HT1080 (cell line): Measurements from ENCODE around the gene RASD1.

GRCh38 chr17:16101013-16101947 lies 101.7 kb downstream of the TTC19 start:
RAMPAGE:
- cytosol, long total RNA = no peak
- long total RNA = no peak
- nucleus, long total RNA = no peak

DNA sequence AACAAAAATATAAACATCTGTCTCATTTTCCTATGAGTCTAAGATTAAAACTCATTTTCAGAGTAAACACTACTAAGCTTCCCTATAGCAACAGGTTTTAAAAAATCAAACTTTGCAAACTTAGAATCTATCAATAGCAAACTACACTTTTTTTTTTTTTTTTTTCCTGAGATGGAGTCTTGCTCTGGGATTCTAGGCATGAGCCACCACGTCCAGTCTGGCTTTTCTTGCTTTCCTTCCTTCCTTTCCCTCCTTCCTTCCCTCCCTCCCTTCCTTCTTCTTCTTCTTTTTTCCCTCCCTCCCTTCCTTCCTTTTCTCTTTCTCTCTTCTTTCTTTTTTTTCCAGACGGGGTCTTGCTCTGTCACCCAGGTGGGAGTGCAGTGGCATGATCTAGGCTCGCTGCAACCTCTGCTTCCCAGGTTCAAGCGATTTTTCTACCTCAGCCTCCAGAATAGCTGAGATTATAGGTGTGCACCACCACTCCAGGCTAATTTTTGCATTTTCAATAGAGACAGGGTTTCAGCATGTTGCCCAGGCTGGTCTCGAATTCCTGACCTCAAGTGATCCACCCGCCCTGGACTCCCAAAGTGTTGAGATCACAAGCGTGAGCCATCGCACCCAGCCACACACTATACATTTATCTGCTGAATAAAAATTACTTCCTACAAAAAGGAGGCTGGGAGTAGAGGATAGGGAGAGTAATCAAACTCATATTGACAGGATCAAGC lies 82.5 kb downstream of the NCOR1 start:
RAMPAGE:
- cytosol, long total RNA = no peak
- long total RNA = no peak
- nucleus, long total RNA = no peak

DNA sequence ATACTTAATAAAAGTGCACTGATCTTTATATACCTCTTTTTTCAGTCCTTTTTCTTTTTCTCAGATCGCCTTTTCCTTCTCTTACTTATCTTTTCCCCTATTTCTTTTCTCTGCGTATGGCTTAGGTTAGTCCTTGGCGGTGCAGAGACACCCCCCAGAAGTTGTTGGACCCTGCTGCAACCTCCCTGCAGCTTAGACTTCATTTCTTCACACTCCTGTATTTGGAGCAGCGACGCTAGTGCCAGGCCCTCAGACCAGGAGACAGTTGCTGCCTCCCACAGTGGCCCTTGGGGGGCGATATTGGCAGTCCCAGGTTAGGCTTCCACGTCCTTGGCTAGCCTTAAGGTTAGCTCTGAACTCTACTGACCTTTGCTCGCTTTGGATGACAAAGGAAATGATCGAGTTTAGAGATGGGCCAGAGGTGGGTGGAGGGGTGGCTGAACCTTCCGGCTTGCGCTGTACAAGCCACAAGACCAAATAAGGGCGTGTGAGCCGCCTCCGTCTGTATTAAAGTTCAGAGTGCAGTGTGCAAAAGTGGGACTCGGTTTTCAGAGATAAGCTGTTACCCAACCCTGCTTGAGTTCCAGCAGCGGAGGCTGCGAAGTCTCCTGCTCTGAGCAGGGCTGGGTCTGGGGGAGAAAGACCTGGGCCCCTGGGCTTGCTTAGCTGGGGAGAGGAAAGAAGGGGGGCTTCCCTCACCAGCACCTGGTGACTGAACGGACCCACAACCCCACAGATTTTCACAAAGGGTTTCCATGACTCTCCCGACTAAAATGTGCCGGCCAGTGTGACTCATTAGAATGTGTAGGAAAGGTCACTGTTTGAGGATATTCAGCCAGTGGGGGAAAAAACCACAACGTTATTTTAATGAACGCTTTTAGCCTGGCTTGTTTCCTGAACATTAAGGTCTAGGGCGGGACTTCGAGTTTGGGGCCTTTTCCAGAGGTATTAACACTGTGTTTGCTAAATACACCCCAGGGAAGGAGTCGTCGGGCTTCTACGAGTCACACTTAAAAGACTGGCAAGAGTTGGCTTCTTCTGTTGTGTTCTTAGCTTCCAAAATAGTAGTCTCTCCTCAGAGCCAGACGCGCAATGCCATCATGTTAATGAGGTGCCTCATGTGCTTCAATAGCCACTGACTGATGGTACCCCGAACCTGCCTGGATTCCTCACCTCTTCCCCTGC lies 67.2 kb downstream of the CENPV start:
RAMPAGE:
- cytosol, long total RNA = no peak
- long total RNA = no peak
- nucleus, long total RNA = no peak

DNA sequence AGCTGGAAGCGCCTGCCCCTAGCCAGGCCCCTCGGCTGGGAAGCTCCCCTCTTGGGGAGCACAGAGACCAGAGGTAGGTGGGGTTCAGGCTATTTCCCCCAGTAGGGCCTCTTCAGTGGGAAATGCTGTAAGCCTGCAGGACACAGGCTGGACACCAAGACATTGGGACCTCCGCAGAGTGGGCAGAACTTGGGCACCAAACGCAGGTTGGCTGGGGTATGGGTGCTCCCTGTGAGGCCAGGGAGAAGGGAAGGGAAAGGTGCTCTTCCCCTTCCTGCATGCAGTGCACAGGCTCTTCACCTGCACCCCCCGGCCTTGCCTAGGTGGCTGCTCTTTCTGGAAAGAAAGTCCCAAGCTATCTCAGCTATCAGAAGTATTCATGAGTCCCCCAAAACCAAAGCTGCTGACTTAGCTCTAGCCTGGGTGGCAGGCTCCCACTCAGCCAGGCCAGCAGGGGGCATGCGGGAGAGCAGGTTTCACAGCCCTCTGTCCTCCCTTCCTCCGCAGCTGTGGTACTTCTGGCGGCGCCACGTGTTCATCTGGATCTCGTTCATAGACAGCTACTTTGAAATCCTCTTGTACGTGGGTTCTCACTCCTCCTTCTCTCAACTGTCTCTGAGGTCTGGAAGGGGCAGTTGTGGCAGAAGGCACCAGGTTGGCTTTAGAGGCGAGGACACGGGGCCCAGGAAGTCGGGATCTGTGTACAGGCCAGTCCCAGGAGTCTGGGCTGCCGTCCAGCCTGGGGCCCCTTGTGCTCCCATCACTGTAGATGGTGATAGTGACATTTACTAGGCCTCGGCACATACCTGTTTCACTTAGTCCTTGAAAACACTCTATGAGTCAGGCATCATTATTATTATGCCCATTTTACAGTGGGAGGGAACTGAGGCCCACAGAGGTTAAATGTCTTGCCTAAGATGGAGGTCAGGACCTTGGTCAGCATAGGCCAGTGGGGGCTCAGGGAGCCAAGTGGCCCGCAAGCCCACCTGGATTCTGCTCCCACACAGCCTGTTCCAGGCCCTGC lies 12.8 kb downstream of the TRPV2 start:
RAMPAGE:
- cytosol, long total RNA = no peak
- long total RNA = no peak
- nucleus, long total RNA = no peak

GRCh38 chr17:16441984-16443215 lies 27.0 kb downstream of the TRPV2 start:
RAMPAGE:
- cytosol, long total RNA = no peak
- long total RNA = no peak
- nucleus, long total RNA = no peak

DNA sequence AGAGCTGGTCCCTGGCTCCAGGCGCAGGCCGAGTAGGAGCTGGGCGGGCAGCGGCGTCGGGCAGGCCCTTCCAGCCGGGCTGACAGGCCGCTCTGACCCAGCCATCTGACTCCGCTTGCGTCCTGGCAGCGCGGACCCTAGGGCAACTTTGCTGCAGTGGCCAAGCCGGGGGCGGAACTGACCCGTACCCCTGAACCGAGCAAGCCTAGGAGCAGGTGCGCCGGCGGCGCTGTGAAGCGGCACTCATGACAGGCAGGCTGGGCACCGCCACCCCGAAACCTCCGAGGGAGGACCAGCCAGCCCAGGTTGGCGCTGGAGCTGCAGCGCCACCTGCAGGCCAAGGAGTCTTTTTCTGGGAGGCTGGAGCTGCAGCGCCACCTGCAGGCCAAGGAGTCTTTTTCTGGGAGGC lies 345 bp upstream of the CCDC144A start:
RAMPAGE:
- cytosol, long total RNA = no peak
- long total RNA = no peak
- nucleus, long total RNA = no peak

RAMPAGE:
- cytosol, long total RNA = no peak
- long total RNA = no peak
- nucleus, long total RNA = no peak
Observed at GRCh38 chr17:16893554-16893829, 78.4 kb downstream of the TNFRSF13B start.

GRCh38 chr17:17014640-17015140 lies 27.6 kb upstream of the MPRIP start:
RAMPAGE:
- cytosol, long total RNA = no peak
- long total RNA = no peak
- nucleus, long total RNA = no peak

RAMPAGE:
- cytosol, long total RNA = no peak
- long total RNA = no peak
- nucleus, long total RNA = no peak
Observed at GRCh38 chr17:17056064-17056793, 14.0 kb downstream of the MPRIP start.

GRCh38 chr17:17067286-17067992 lies 25.2 kb downstream of the MPRIP start:
RAMPAGE:
- cytosol, long total RNA = no peak
- long total RNA = no peak
- nucleus, long total RNA = no peak

DNA sequence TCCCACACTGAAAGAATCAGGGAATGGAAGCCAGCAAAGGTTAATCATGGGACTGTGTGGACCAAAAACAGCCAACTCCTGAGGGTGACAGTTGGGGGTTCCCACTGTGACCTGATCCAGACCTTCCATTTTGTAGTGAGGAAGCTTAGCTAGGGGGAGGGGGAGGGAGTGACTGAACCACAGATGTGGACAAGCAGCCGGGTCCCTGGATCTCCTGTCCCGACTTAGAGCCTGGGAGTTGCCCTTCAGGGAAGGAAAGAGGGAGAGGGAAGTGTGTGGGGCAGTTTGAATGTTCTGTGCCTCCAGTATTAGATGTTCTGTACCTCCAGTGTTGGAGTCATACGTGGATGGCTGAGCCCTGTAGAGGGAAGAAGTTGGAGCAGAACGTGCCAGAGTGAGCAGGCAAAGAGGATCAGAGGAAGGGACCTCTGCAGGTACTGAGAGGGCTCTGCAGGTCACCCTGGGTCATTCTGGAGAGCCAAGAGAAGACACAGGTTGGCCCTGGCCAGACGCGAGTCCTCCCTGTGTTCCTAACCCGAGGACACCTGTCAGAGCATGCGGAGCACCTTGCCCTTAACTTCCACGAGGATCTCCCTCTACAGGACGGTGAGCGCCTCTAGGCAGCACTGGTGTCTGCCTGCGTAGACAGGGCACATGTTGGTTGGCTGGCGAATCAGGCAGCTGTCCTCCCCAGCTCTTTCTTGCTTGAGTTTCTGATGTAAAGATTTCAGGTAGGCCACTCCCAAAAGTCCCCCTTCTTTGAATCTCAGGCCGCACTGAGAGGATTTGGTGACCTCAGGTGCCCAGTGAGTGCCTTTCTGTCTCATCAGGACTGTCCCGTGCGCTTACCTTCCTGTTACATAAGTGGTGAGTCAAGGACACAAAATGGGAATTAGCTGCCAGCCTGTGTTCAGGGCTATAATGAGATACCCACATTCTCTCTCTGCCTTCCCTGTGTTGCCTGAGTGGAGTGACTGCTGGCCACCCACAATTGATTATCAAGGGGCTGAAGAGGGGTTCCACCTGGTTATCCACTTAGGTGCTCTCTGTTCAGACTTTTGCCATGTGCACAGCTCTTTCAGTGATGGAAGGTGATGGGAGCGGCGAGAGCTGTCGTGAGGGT lies 45.2 kb downstream of the MPRIP start:
RAMPAGE:
- cytosol, long total RNA = no peak
- long total RNA = no peak
- nucleus, long total RNA = no peak

DNA sequence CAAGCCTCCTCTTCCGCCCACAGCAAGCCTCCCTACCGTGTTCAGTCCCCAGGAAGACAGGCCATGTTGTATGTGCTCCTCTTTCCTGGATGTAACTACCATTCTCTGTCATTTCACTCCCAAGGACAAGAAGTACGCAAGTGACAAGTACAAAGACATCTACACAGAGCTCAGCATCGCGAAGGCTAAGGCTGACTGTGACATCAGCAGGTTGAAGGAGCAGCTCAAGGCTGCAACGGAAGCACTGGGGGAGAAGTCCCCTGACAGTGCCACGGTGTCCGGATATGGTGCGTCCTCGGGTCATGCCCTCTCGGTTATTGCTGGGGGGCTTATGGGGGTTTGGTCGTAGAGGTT lies 29.0 kb downstream of the PLD6 start:
RAMPAGE:
- cytosol, long total RNA = no peak
- long total RNA = no peak
- nucleus, long total RNA = no peak

DNA sequence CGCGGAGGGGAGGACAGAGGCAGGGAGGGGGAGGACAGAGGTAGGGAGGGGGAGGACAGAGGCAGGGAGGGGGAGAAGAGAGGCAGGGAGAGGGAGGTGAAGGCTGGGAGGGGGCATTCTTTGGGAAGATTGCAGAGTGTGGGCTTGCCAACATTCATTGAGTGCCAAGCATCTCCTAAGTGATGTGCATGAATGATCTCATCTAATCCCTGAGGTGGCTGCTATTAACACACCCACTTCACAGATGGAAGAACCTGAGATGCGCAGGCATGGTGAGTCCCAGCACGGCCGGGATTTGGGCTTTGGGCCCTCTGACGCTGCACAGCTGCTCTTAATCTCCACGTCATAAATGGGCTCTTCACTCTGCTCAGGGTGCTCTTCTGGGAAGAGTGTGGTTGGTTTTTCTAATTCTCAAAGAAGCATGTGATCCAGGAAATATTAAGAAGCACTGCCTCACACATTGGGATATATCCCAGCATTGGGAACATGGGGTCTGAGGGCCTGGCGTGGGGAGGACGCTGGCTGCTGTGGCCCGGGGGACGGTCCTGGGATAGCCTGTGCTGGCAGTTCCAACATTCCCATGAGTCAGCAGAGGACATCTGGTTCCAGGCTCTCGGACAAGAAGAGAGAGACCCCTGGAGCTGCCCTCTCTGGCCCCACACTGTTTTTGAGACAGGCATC lies 58.5 kb downstream of the NT5M start:
RAMPAGE:
- cytosol, long total RNA = no peak
- long total RNA = no peak
- nucleus, long total RNA = no peak

DNA sequence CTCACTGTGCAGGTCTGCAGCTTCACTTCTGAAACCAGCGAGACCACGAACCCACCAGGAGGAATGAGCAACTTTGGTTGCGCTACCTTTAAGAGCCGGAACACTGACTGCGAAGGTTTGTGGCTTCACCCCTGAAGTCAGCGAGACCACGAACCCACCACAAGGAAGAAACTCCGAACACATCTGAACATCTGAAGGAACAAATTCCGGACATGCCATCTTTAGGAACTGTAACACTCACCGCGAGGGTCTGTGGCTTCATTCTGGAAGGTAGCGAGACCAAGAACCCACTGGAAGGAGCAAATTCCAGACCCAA lies 84.7 kb upstream of the MED9 start:
RAMPAGE:
- cytosol, long total RNA = no peak
- long total RNA = no peak
- nucleus, long total RNA = no peak

DNA sequence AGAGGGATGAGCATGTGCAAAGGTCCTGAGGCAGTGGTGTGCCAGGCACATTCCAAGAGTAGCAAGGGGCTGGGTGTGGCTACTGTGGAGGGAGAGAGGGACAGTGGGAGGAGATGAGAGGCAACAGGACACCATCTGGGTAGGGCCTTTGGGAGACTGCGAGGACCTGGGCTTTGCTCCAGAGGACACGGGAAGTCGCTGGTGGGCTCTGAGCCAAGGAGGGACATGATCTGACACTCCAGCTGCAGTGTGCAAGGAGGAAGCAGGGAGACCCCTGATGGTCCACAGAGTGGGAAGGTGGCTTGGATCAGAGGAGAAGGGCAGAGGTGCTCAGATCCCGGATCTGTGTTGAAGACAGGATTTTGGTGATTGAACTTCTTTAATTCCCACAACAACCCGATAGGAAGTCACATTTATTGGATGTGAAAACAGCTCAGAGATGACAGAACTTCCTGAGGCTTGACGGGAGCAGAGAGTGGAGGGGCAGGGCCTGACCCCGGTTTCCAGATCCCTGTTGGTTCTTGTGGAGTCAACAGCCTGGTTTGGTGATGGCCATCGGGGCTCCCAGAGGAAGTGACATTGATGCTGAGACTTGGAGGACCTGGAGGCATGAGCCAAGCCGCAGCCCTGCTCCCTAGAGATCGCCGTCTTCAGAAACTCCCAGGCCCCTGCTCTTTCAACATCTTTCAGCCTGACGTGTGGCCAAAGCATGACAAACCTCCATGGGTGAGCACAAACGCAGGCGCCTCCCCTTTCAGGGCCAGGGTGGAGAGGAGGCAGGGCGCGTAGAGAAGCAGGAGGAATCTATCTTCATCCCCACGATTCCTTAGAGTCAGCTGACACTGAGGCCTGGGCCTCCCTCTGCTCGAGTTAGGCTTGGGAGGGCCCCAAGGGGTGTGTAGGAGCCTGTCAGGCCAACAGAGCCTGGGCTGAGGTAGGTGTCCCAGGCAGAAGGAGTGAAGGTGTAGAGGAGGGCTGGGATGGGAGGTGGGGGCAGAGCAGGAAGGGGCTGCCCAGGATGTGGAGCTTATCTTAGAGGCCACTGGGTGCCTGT lies 56.3 kb upstream of the MED9 start:
RAMPAGE:
- cytosol, long total RNA = no peak
- long total RNA = no peak
- nucleus, long total RNA = no peak

DNA sequence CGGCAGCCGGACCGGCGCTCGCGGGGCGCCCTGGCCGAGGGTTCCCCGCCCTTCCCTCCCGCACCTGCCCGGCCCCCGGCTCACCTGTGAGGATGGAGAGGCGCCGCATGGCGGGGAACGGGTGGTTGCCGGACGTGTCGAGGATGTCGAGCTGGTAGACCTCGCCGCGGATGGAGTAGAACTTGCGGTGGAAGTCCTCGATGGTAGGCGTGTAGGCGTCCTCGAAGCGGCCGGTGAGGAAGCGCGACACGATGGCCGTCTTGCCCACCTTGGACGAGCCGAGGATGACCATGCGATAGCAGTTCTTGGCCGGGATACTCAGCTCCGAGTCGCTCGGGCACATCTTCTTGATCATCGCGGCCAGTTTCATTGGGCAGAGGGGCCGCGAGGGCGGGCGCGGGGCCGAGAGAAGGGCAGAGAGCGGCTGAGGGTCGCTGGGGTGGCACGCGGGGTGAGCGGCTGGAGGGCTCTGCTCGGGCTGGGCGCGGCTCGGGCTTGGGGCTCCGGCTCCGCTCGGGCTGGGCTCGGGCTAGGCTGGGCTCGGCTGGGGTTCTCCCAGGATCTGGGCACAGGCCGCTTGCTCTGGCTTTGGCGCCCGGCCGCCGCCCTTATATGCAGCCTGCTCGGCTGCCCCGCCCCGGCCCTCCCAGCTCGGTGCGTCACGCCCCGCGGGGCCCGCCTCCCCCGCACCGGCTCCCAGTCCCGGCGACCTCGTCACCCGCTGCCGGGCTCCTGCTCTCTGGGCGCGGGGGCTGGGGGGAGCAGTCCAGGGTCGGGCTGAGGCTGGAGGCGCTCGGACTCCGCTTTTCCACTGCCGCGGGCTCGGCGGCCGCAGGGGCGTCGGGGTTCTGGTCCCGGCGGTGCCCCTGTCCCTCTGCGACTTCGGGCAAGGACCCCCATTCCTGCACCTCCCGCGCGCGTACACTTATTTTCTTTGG lies at the start of gene RASD1:
Gene RASD1 (minus strand): TSS at position 584 of the 938 bp plus-strand sequence.
RAMPAGE:
- cytosol, long total RNA = no peak
- long total RNA = no peak
- nucleus, long total RNA = no peak

DNA sequence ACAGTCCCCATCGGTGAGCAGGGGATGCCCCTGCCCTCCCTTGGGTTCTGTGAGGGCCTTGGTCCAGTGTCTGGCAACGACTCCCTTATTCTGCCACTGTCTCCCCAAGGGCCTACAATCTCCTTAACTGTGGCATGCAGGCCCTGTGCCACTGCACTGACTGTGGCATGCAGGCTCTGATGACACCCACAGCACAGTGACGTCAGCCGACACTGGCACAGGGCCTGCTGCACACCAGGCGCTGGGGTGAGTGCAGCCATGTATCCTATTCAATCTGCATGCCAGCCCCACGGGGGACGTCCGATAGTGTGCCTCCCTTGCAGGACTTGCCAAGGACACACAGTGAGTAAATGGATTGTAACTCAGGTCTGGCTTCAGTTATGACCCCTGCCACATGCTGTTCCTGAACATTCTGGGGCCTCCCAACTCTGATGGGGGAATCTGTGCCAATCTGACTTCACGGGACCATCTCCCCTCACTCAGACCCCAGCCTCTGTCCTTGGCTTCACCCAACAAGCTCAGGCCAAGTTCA lies 39.8 kb upstream of the RASD1 start:
RAMPAGE:
- cytosol, long total RNA = no peak
- long total RNA = no peak
- nucleus, long total RNA = no peak

DNA sequence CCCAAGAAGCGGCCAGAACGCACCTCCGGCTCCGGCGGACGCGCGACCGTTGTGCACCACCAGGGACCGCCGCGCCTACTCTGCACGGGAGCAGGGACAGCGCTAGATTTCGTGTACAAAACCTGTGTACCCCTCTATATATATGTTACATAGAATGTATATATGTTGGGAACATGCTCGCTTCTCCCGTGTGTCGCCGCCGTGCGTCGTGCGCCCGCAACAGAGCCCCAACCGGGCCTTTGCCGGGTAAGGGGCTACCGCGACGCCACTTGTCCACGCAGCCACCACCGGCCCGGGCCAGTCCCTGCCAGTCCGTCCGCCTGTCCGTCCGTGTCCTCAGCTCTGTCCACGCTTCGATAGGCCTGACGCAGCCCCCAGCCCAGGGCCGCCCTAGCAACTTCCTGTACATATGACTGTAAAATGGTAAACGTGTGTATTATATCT lies 26.0 kb downstream of the SREBF1 start:
RAMPAGE:
- cytosol, long total RNA = no peak
- long total RNA = no peak
- nucleus, long total RNA = no peak

GRCh38 chr17:17816052-17816366 lies 20.8 kb downstream of the SREBF1 start:
RAMPAGE:
- cytosol, long total RNA = no peak
- long total RNA = no peak
- nucleus, long total RNA = no peak

GRCh38 chr17:17836028-17836456 lies 744 bp downstream of the SREBF1 start:
RAMPAGE:
- cytosol, long total RNA = no peak
- long total RNA = no peak
- nucleus, long total RNA = no peak